Metastatic Pancreatic Carcinoma in the Ovary (tissue), 1 donor: ENCODE data around the genes COQ6 and VRTN.

GRCh38 chr14:73787602-73788456 lies 27.7 kb upstream of the MIDEAS start:
- PRO-cap = no peak

DNA sequence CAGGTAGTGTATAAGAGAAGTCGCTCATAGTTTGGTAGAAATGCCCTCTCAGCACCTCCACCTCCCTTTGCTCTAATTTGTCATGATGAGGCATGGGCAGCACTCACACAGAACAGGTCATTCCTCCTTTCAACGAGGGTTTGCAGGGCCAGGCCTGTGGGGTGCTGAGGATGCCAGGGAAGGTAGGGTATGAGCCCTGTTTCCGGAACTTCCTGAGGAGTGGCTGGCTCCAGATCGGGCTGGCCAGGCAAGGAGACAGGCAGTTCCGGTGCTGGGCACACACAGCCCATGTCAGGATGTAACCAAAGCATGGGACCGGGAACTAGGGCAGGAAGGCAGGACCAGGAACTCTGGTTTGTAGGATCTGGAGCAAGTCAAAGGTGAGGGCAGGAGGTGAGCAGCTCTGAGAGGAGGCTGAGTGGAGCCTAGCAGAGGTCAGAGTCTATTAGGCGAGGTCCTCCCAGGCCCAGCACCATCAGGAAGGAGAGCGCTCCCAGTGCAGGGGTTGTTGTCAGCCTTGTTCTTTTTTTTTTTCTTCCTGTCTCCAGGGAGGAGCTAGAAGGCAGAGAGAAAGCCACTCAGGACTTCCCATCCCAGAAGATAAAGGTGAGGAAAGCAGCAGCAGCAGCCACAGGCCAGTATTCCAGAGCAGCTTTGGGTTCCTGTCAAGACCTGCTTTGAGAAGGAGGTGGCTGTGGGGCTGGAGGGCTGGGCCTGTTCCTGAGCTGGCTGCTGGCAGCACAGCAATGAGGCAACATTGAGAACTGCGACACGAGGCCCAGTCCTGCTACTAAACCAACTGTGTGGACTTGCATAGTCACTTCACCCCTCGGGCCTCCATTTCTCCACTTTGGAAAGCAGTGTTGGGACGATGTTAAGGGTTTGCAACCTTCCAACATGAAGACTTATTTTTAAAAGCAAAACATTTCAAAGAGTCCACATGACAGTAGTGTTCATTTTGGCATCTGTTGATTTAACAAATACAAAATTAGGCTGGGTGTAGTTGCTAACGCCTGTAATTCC lies 42.5 kb upstream of the MIDEAS start:
- PRO-cap = no peak

- PRO-cap = no peak
These were observed 18.0 kb upstream of the PTGR2 start for GRCh38 chr14:73833616-73834003.

DNA sequence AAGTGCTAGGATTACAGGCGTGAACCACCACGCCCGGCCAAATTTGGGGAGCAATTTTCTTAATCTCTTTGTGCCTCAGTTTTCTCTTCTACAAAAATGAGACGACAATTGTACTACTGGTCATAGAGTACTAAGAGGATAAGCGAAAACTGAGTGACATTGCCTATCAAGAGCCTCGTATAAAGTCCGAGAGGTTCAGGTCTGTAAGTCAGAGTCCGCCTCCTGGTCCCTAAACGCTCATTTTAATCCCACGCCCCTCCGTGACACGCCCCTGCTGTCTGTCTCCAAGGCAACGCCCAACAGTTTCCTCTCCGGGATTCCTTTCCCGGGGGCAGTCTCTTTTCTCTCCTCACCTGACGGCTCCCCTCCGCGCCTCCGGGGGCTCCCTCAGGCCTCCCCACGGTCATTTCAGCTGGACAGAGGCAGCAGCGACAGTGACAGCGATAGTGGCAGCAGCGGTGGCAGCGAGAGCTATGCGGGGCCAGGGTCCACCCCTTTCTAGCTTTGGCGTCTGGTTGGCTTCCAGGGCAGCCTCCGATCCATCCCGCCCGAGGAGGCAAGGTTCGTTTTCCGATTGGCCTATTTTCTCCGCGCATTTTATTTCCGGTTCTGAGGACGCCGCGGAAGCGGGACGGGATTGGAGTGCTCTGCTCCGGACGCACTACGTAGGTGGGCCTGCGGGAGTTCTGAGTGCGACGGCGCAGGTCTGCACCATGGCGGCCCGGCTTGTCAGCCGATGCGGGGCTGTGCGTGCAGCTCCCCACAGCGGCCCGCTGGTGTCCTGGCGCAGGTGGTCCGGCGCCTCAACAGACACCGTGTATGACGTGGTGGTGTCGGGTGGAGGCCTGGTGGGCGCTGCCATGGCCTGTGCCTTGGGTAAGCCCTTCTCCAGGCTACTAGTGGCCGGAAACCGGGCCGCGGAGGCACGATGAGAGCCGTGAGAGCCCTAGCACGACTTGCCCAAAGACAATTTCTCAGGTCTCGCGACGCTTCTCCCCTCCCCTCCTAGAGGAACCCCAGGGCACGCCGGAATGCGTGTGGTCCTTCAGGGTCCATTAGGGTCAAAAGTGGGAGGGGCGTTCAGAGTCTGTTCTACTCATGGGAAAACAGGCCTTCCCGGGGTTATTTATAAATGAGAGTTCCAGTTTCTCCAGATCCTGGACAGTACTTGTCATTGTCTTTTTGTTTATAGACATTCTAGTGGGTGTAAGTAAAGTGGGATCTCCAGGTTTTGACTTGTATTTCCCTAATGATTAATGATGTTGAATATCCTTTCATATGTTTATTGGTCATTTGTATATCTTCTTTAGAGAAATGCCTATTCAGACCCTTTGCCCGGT lies at the start of gene COQ6:
Gene COQ6 (plus strand): TSS at position 683 of the 1,340 bp plus-strand sequence.
- PRO-cap = bidirectional peak, plus-strand start at position 683 of the sequence, minus-strand start at position 445 of the sequence

DNA sequence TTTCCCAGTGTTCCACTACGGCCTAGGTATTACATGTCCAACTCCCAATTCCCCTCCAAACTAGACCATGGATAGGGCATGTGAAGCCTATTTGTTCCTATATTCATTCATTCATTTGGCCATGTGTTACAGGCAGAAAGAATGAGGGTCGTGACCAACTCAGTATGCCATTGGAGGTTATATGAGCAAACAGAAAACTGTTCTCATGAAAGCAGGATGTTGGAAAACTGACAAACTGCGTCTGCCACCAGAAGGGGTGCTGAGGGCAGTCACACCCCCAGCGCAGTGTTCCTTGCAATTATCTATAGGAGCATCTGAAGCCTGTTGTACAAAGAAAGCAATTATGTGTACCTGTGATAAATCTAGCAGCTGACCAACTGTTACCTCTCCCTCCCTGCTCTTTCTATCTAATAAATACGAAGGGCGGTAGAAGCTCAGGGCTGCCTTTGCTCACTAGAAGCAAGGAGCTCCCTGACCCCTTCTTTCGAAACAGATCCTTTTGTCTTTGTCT lies 21.1 kb downstream of the ENTPD5 start:
- PRO-cap = no peak

DNA sequence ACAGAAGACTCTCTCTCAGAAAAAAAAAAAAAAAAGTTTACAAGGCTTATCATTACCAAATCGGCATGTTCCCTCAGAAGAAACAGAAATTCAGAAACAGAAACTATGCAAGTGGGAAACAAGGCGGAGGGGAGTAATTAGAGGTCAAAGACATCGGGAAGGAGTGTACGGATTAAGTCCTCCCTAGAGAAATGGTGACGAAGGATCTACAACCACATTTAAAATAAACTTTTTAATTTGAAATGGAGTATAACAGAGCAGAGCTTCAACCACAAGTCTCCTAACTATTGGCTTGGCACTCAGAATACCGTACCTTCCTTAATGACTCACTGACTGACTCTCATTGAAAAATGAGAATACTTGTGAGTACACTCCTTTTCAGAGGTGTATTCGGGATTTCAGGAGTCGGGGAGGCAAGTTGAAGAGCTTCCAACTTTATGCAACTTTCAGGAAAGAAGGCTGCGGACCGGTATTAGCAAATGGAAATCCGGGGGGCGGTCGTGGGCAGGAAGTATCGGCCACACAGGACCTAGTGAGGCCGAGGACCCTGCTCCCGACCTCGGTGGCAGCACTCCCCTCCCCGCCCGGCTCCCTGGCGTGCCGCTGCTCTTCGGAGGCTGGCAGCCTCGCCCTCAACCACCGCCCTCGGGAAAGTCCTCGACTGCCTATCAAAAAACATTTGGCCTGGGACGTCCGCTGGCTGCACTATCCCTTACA lies 769 bp downstream of the ENTPD5 start:
- PRO-cap = no peak

DNA sequence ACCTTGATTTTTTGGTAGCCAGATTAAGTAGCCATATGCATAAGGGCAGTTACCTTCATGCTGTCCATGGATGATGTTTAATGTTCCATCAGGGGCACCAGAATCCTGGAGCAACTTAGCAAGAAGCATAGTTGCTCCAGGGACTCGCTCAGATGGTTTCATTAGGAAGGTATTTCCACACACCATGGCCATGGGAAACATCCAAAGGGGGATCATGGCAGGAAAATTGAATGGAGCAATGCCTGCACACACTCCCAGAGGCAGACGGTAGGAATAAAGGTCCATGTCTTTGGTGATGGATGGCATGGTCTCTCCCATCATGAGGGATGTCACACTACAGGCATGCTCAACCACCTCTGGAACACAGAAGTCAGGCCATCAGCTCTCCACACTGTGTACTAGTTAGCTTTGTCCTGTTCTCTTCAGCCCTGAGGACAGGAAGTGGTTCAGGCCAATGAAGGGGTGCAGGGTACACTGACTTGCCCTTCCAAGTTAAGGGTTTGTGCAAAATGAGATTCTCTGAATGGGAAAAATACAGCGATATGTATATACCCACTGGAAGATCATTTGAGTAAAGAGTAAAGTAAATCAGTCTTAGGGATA lies 13.0 kb downstream of the ALDH6A1 start:
- PRO-cap = no peak

- PRO-cap = no peak
These were observed at the start of gene VRTN for GRCh38 chr14:74347451-74348675. VRTN (plus strand) TSS chr14:74348471.

DNA sequence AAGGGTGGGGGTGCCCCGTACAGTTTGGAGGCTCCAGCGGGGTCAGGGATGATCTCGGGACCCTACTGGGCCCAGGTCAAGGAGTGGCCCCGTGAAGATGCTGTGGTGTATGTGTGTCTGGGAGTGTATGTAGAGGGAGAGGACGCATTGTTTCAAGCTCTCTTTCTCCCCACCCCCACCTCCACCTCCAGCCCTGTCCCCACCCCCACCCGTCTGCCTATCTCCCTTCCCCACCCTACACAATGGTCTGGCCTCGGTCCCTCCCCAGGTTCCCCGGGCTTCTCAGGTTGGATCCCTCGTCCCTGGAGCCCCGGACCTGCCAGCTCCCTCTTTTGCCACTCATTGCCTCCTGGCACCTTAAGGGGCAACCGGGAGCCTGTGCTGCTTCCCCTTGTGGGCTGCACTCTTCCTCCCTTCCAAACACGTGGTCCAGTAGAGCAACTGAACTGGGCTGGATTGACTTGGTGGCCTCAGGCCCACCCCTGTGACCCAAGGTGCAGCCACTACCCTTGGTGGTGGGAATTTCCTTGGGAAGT lies 483 bp downstream of the VRTN start:
- PRO-cap = no peak

DNA sequence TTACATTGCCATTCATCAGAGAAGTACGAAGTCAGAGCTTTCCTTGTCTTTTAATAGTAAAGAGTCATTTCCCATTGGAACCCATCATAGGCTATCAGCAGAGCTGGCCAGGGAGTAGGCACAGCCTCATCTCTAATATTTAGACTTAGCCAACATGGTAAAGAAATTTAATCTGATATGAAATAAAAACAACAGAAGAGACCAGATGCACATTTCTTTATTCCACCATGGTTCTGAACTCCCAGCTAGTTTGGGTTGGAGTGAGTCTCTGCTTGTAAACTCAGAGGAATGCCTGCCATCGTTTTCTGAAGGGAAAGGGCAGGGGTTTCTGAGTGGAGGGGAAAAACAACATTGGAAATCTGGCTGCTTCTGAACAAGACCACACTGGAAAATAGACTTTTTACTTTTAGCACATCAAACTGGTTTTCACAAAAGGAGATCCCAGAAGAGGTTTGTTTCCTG lies 6.0 kb downstream of the ISCA2 start:
- PRO-cap = no peak

- PRO-cap = no peak
These were observed 45.3 kb downstream of the LTBP2 start for GRCh38 chr14:74566737-74567145.

DNA sequence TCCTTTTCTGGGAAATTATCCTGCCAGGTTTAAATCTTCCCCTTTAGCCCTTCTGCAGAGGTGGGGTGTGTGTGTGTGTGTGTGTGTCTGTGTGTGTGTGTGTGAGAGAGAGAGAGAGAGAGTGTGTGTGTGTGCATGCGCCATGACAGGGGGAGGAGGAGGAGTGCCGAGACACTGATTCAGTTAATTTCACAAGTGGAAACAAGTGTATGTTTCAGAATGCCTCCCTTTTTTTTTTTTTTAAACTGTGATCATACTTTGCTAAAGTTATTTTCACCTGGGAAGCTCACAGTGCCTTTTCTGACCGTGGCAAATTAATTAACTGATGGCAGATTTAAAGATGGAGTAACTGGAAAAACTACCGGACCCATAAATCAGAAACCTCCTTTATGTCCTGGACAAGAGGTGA lies 39.8 kb downstream of the LTBP2 start:
- PRO-cap = no peak

- PRO-cap = unidirectional peak, plus-strand start at chr14:74838378
These were observed 37.8 kb downstream of the PROX2 start for GRCh38 chr14:74838177-74838550.

DNA sequence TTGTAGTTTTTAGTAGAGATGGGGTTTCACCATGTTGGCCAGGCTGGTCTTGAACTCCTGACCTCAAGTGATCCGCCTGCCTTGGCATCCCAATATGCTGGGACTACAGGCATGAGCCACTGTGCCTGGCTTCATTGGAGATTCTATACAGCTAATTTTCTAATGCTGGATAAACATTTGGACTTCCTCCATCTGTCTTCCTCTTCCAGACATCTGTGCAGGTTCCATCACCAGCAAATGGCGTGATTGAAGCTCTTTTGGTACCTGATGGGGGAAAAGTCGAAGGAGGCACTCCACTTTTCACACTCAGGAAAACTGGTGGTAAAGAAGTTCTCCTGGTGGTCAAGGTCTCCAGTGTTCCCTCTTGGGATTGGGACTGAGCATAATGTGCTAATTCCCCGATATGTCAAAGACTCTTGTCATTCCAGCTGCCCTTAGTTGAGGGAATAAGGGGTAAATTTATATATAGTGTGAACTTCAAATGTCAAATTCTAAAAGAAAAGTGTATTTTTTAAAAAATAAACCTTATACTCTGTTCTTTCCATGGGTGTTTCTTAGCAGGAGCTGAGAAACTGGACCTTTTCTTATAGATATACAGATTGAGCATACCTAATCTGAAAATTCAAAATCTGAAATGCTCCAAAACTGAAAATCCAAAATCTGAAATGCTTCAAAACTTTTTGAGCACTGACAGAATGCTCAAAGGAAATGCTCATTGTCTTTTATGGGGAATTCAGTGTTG lies 9.3 kb downstream of the DLST start:
- PRO-cap = no peak

DNA sequence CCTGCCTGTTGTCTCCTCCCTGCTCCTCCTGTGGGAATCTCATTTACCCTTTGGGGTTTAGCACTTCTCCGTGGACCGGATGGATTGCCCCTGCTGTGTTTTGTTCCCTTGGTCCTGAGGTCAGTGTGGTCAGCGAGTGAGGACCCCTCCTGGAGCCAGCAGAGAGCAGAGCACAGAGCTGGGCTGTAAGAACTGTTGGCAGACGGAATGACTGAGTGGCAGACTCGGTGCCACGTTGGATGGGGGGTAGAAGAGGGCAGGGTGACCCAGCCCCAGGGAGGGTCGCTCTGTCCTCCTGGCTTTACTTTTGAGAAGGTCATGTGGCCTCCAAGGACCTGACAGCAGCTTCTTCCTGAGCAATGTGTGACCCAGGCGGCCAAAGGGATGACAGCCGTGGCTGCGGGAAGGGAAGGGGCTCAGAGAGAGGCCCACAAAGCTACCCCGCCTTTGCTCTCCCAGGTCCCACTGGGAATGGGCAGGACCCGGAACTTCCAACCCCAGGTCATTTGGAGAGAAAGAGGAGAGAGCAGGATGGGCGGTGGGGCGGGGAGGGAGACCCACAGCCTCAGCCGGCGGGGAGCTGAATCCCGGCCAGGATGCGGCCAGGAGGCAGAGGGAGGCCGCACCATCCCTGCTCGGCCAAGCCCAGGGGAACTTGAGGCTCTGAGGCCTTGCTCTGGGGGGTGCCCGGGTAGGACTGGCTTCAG lies 613 bp downstream of the RPS6KL1 start:
- PRO-cap = no peak

GRCh38 chr14:74964046-74964331 lies 8.6 kb upstream of the PGF start:
- PRO-cap = no peak

- PRO-cap = no peak
These were observed 11.5 kb downstream of the EIF2B2 start for GRCh38 chr14:75014101-75014661.

DNA sequence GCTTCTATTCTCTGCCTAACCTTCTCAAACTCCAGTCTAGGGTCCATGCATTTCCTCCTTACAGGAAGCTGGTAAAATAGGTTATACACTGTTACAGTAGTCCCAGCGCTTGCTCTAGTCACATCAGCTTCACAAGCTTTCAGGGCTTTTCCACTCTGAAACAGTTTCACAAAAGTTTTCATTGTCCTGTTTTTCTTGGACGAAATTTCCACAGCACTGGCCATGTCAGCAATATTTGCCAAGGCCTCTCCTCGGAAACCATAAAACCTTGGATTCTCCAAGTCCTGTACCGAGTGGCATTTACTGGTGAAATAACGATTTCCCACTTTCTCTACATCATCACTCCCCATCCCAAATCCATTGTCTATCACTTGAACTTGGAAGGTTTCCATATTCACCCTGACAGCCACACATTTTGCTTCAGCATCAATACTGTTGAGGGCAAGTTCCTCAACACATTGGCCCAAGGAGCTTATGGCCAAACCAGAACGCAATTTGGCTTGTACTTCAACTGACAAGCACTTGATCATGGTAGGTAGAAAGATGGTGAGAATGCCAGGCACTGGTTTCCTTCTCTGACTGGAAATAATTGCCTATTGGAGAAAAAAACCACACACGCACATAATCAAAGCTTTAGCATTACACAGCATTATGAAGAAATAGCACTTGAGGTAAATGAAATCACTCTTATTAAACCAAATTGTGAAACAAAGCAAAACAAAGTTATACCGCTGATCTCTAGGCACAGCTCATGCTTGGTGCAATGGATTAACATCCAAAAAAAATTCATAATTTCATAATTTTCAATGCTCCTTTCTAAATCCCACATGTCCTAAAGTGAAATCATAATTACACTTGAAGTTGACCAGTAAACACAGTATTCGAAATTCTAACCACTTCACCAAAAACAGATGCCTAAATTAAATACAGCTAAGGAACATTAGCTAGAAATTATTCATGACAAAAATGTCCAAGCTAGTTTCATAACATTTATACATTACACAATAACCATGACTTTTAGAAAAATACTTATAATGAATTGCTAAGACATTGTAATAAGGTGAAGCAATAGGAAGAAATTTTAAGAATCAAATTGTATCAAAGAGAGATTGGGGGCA lies 1.8 kb downstream of the MLH3 start:
- PRO-cap = no peak

GRCh38 chr14:75068806-75068942 lies 767 bp upstream of the ZC2HC1C start:
- PRO-cap = no peak

GRCh38 chr14:75070165-75070817 lies 850 bp downstream of the ZC2HC1C start:
- PRO-cap = no peak